Mesenteric fat pad (tissue), 1 donor: ENCODE measurements around a stretch of chr7.

DNA sequence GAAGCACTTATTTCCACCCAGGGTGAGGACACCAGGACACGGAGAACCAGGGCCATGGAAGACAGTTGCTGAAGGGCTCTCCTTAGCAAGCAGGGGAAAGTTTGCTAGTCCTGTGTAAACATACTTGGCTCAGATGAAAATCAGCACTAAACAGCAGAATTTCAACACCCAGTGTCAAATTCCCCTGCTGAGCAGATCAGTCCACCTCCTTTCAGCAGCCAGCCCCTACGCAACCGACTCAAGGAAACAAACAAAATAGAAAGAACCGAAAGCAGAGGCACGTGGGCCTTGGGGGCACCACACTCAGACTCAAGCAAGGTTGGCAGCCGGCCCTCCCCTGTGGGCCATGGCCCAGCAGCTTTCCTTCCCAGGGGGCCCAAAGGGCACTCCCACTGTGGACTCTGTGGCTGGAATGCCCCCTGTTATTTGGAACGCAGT, 19.1 kb downstream of the INSIG1 start:
- PRO-cap: no peak

GRCh38 chr7:155358372-155358829, 60.7 kb downstream of the INSIG1 start:
- PRO-cap: no peak

- PRO-cap: no peak
These were observed 72.7 kb downstream of the SHH start for GRCh38 chr7:155739419-155740179.

DNA sequence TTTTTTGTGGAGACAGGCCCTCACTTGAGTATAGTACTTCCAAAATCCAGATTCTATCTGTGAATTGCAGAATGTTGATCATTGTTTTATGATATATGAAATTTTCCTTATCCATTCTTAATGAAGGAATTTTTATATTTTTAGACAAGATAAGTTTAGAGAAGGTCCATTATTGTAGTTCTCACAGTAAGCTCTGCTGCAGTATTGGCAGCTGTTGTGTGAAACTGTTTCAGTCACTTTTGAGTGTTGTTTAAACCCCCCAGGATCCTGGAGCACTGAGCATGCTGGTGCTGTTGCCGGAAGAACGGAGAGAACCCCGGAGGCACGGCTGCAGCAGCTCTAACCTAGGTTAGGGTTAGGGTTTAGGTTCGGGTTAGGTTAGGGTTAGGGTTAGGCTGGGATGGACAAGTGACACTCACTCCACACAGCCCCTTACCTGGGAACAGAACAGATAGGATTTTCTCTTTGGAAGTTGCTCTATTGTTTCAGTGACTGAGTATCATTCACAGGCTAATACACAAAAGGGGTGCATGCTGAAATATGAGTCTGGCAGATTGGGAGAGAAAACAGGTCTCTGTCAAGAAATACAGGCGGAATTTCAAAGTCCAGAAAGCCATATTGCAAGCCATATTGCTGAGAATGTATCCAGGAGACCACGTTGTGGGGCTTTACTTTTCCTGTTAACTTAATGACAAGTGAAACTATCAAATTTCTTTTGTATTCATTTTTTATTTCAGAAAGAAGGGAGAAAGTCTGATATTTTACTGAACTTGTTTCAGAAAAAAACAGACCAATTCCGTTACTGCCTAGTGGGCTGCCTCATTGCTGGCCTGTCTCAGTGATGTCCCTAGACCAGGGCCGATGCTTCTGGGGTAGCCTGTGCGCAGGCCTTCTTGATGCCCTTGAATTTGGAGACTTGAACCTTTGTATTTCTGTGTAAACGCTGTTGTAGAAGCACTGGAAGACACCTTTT, 40.1 kb downstream of the SHH start:
- PRO-cap: no peak

DNA sequence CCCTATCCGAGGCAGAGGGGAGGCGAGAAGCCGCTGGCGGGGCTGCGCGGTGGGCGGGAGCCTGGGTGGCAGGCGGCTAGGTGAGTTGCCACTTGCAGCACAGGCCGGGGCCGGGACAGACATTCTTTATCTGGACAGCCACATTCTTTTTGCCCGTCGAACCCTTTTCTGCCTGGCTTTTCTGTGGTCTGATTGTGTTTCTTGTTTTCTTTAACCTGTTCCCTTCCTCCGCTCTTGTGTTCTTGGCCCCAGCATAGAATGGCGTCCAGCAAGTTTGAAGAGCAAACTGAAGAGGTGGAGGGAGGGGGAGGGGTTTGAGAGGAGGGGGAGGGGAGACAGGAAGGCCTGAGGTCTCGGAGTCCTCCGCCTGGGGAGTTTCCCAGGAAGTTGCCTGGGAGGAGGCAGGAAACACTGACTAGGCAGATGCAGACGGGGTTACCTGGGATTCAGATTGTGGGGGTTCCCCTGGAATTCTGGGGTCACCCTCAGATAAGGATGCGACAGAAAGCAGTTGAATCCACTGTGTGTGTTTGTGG, 5.1 kb downstream of the SHH start:
- PRO-cap: no peak

- PRO-cap: no peak
These were observed 109.7 kb upstream of the SHH start for GRCh38 chr7:155921991-155922244.

DNA sequence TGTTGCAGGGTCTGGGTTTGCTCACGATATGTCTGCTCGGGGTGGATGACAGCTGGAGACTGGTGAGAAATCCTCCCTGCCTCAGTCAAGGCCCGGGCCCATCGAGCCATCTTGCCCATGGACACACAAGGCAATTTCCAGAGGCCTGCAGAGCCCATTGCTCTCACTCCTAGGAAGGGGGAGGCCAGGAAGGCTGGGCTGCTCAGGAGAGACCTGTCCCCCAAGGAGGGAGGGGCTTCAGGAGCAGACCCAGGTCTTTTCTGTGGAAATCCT, 391.7 kb upstream of the SHH start:
- PRO-cap: no peak

DNA sequence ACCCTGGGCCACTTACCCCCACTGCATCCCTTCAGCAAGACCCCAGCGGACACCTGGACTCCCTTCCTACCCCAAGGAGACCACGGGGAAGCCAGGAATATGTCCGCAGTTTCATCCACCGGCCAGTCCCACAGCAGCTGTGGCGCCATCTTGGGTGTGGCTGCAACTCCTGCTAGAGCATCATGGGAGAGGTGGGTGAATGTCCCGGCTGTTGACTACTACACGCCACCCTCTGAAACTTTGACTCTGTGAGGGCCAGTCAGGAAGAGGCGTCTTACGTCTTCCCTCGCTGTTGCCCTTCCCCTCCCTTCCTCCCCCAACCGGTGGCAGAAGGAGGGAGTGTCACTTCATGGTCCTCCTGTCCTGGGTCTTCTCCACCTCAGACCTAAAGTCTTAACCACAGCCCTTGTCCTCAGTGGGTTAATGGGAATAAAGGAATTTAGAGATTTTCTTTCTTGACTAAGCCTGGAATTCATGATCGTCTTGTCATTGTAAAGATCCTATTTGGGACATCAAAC, 238.2 kb upstream of the RNF32 start:
- PRO-cap: no peak

- PRO-cap: no peak
These were observed 31.1 kb downstream of the LMBR1 start for GRCh38 chr7:156861784-156862302.

- PRO-cap: no peak
These were observed 6.9 kb upstream of the NOM1 start for GRCh38 chr7:156942518-156943152.

GRCh38 chr7:156949842-156950963, 691 bp downstream of the NOM1 start:
- PRO-cap: no peak

- PRO-cap: no peak
These were observed 4.0 kb downstream of the MNX1 start for GRCh38 chr7:157006461-157006893.

GRCh38 chr7:157267388-157268435, 69.1 kb upstream of the DNAJB6 start:
- PRO-cap: no peak

- PRO-cap: no peak
These were observed 17.9 kb downstream of the DNAJB6 start for GRCh38 chr7:157354625-157355167.

DNA sequence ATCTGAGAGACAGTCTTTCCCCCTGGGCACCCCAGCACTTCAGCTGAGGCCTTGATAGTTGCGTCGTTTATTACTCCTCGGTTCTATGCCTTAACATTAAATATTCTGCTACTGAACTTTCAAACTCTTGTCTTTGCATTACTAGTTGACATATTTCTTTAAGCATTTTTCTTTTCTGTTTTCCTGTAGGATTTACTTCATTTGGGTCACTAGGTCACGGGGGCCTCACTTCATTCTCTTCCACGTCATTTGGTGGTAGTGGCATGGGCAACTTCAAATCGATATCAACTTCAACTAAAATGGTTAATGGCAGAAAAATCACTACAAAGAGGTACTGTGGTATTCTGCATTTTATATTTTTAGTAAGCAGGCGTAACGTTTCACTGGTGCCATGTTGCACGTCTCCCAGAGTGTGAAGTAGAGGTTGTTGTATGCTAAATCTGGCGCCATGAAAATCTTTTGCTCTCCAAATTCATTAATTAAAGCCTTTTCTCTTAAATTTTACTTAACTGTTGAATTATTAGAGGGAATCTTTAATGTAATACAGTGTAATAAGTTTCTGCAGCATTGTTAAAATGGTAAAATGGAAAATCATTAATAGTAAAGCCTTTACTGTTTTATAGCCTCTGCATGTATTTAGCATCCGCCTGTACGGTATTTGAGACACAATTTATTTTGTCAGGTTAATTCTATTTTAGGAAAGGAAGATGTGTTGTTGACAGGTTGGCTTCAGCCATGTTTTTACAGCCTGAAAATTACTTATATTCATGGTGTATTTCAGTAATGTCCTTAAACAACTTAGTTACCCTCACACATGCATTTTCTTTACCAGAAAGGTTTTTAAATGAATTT, 48.1 kb downstream of the DNAJB6 start:
- PRO-cap: no peak

DNA sequence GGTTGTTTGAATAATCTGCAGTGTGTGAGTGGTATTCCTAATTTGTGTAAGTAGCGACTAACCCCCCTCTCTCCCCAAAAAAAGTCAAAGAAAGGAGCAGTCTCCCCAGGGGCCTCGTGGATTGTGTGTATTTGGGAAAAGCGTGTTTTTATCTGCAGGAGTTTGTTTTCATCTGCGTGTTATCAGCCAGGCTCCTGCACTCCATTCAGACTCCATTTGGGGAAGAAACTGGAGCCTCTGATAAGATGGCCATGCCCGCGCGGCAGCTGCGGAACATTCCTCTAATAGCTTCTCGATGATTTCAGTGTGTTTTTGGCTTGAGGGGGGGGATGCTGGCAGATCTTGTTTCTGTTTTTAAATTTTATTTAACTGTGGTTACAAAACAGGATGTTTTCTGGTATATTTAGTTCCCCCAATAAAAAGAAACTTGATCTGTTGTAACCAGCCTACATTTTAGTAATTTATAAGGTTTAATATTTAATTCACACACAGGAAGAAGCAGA, 61.5 kb downstream of the DNAJB6 start:
- PRO-cap: no peak

GRCh38 chr7:157412039-157412534, 75.3 kb downstream of the DNAJB6 start:
- PRO-cap: no peak

GRCh38 chr7:157539432-157540489, 203.0 kb downstream of the DNAJB6 start:
- PRO-cap: no peak

GRCh38 chr7:157824285-157824646, 487.5 kb downstream of the DNAJB6 start:
- PRO-cap: no peak

DNA sequence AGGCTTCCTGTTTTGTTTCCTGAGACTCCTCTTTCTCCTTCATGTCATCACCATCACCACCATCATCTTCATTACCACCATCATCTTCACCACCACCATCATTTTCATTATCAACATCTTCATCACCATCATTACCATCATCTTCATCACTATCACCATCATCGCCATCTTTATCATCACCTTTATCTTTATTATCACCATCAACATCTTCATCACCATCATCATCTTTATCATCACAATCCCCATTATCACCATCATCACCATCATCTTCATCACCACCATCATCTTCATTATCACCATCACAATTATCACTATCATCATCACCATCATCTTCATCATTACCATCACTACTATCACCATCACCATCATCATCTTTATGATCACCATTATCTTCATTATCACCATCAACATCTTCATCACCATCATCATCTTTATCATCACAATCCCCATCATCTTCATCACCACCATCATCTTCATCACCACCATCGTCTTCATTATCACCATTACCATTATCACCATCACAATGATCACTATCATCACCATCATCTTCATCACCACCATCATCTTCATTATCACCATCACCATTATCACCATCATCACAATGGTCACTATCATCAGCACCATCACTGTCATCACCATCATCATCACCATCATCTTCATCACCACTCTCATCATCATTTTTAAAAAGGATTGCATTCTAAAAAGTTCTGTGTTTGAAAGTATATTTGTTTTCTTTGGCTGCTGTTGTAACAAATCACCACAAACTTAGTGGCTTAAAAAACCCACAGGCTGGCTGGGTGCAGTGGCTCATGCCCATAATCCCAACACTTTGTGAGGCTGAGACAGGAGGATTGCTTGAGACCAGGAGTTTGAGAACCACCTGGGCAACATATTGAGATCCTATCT, 621.1 kb downstream of the PTPRN2 start:
- PRO-cap: no peak